Rectum (tissue), 1 donor: Measurements from ENCODE around the gene RNLS.

DNA sequence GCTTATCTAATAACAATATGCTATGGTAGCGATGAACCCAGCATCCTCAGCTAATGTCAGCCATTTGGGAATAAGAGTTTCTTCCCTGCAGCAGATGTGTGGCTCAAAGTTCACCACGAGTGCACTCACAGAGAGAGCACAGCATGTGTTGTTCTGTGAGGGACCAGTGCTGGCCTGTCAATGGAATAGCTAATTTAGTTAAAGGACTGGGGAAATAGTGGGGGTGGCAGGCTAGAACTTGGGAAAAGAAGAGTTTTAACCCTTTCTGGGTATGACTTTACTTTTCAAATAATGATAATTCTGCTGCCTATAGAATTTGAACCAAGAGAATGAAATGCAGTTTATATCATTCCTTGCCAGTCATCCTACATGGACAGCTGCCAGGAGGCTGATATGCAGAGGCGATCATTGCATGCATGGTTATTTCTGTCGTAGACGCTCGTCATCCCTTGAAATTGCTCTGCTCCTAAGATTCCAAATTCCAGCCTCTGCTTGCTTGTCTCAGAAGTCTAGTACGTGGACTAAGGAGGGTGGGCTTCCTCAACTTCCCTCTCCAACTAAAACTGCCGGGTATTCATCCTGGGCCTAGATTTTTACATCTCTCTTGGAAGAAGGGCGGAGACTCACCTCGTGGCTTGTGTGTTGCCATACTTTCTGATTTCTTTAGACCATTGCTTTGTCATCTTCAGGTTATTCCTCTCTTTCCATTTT, 355.6 kb downstream of the RNLS start:
- PRO-cap: no peak

- PRO-cap: no peak
Observed at GRCh38 chr10:88232888-88233664, 350.0 kb downstream of the RNLS start.

GRCh38 chr10:88255943-88256919, 326.9 kb downstream of the RNLS start:
- PRO-cap: no peak

DNA sequence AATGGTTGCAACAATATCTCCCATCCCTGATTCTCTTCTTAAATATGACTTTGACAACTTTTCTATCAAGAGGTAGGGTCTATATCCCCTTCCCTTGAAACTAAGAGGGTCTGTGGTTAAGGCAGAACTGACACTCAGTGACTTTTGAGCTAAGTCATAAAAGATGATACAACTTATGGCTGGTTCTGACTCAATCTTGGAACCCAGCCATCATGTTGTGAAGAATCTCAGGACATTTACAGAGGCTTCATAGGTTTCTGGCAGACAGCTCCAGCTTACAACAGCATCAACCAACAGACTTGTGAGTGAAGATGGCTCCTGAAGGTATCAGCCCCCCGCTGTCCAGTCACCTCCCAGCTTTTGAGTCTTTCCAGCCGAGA, 203.5 kb downstream of the RNLS start:
- PRO-cap: no peak

- PRO-cap: no peak
Observed at GRCh38 chr10:88385252-88386317, 197.5 kb downstream of the RNLS start.

- PRO-cap: no peak
Observed at GRCh38 chr10:88475007-88475508, 108.1 kb downstream of the RNLS start.

- PRO-cap: bidirectional peak, plus-strand start at chr10:88582987, minus-strand start at chr10:88582863; bidirectional peak, plus-strand start at chr10:88583217, minus-strand start at chr10:88583224; bidirectional peak, plus-strand start at chr10:88583396, minus-strand start at chr10:88583318
Observed at GRCh38 chr10:88582487-88583696, at the start of gene RNLS. Gene RNLS, minus strand, starts transcription at chr10:88583318.

DNA sequence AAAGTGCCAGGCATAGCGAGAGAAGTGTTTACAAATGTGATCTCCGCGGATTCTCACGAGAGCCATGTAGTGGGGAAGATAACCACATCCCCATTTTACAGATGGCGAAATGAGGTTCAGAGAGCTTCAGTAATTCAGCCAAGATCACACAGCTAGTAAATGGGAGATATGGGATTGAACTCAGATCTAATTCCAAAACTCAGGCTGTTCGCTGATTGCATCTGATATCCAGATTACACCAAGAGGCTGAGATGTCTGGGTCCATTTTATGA, 1.3 kb downstream of the FAS start:
- PRO-cap: bidirectional peak, plus-strand start at position 107 of the sequence, minus-strand start at position 66 of the sequence

DNA sequence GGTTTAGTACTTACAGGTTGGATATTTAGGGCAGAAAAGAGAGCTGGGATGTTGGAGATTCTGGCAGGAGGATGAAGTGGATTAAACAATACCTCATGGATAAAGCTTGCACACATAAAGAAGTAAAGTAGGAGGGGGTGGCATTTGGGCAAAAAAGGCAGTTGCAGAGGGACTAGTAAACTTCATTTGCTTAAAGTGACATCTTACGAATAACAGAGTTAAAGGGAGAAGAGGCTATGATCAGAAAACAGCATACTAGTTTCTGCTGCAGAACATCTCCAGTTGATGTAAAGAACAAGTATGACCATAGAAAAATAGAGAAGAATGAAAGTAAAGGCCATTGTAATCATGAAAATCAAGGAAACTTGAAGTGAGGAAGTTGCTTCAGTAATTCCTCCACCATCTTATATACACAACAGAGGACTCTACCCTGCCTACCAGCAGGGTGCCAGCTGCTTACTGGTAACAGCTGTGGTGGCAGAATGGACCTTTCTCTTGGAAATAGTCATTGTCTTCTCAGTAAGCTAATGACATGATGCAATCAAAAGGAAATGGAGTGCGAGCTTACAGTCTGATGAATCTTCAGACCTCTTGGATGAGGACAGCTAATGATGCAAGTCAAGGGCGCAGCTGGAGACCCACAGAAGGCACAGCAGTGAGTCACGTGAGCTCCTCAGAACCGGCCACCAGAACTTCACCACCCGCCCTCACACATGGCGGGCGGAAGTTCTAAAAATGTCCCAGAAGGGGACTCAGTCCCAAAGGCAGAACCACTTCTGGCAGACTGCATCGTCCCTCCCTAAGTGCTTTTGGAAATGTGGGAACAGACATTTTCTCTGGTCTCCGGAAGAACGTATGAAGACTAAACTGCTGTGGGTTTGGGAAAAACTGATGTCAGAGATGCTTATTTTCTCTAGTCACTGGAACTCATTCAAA, 96.1 kb downstream of the FAS start:
- PRO-cap: no peak

- PRO-cap: no peak
Observed at GRCh38 chr10:89277932-89278776, 23.7 kb upstream of the IFIT2 start.

GRCh38 chr10:89337498-89338044, 9.8 kb downstream of the IFIT3 start:
- PRO-cap: no peak

- PRO-cap: no peak
Observed at GRCh38 chr10:89602165-89602564, 42.9 kb downstream of the PANK1 start.

GRCh38 chr10:89699791-89700226, 1.6 kb upstream of the KIF20B start:
- PRO-cap: no peak

- PRO-cap: unidirectional peak, plus-strand start at chr10:90453841
Observed at GRCh38 chr10:90453668-90453999, 404.2 kb downstream of the HTR7 start.

- PRO-cap: no peak
Observed at GRCh38 chr10:90913681-90914253, 7.1 kb downstream of the ANKRD1 start.

DNA sequence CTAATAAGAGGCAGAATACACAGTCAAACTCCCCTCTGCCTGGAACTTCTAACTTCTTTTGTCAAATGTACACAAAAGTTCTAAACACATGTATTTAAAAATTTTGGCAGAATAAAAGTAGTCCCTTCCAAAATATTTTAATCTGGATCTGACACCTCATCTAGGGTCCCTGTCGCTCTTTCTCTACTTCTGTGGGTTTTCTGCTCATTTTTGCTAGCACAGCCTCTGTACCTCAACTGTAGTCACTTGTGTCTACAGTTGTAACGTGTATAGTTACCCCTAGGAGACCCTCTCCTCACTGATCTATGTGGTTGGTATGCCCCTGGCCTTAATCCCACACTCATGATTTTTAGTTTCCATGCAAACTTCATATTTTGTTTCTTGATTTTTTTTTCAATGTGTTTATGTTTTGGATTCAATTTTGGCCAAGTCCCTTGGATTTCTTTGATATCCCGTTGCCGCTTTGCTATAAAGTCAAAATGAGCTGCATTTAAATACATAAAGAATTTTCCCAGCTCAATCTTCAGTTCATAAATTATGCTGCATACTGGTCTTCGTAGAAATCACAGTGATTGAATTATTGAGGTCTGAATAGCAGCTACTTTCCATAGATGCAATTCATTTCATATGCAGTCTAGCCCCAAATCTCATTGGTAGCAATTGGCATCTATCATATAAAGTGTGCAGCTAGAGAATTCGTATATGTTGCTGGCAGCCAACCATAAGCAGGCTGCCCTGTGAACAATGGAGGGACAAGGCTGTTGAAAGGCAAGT, 4.0 kb downstream of the ANKRD1 start:
- PRO-cap: no peak

DNA sequence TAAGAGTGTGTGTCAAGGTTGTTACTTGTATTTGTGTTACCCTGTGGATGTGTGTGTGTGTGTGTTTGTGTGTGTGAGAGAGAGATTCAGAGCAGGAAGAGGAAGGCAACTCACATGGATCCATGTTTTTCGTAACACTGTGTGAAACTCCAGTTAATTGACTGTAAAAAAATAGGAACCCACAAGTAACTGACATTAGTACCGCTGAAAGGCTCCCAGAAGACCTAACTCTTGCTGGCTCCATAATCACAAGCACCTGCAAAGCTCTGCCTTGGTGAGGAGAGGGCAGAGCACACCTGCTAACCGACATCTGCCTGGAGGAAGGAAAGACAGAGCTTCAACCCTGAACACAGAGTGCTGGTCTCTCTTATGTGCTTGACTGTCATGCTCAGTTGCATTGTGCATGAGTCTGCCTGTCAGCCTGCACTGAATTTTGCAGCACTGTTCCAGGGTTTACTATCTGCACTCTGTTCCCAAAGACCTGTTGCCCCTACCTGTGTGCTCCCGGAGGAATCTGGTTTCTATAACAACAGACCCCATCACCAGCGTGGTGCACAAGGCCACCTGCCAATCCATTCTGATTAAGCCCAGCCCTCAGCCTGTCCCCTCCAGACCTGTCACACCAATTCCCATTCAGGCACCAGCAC, 63.1 kb upstream of the ANKRD1 start:
- PRO-cap: no peak

GRCh38 chr10:91043093-91043433, 122.2 kb upstream of the ANKRD1 start:
- PRO-cap: no peak

DNA sequence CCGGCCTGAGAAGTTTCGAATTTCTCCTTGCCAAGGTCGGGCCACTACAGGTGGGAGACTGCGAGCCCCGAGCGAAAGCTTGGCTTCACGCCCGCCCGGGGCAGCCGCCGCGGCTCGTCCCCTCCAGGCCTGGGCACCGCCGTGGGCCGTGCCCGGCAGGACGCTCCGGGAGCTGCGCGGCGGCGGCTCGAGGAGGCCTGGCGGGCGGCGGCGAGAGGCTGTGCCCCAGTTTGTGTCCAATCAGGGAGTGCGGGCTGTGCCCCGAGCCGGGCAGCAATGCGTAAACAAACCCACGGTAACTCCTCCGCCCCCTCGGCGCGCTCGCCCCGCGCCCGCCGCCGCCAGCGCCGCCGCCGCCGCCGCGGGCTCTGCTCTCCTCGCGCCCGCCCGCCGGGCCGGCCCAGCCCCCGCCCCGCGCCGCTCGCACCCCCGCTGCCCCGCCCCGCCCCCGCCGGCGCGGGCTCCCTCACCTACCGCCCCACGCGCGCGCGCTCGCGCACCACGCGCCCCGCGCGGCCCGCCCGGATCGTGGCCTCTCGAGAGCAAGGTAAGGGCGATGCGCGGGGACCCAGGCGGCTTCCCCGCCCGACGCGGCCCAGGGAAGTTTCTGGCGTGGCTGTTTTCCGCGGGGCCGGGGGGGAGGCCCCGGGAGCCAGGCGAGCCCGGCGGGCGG, 57.8 kb upstream of the PCGF5 start:
- PRO-cap: bidirectional peak, plus-strand start at position 126 of the sequence, minus-strand start at position 131 of the sequence; bidirectional peak, plus-strand start at position 550 of the sequence, minus-strand start at position 370 of the sequence

DNA sequence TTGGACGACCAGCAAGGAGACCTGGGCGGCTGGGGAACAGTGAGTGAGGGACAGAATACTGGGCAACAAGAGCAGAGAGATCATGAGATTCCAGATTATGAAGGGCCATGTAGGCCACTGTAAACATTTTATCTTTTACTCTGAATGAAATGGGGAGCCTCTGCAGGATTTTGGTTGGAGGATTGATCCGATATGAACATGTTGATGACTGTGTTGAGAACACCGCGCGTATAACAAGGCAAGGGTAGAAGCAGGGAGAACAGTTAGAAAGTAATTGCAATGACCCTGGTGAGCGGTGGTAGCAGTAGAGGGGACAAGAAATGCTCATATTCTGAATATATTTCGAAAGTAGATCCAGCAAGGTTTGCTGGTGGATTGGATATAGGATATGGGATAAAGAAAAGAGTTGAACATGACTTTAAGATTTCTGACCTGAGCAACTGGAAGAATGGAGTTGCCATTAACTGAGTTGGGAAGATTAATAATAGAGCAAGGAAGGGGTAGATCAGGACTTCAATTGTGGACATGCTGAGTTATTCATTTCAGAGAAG, 24.0 kb downstream of the PCGF5 start:
- PRO-cap: no peak